Cardiac ventricle fibroblast (primary cell): ENCODE data around the gene ANAPC16.

DNA sequence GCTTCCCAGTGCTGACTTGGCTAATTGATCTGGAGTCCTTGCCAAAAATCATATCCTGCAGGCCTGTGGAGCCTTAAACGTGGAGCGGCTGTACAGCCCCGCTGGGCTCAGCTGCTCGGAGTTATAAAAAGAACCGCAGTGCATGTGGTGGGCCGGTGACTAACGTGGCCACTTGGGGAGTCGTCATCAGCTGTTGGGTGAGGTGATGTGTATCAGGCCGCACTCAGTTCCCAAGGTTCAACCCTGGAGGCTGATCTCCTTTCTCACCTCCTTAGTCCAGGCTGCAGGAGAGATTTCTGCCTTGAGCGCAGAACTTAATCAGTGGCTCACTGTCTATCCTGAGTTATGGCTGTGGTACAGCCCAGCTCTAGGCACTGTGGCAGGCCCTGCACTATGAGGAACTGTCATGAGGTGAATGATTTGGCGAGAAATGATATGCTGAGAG is 19.0 kb upstream of the ADAMTS14 start:
- RAMPAGE, long total RNA = no peak

GRCh38 chr10:70673076-70674330 is 1.2 kb downstream of the ADAMTS14 start:
- RAMPAGE, long total RNA = no peak

GRCh38 chr10:70753871-70754385 is 31.2 kb downstream of the TBATA start:
- RAMPAGE, long total RNA = no peak

DNA sequence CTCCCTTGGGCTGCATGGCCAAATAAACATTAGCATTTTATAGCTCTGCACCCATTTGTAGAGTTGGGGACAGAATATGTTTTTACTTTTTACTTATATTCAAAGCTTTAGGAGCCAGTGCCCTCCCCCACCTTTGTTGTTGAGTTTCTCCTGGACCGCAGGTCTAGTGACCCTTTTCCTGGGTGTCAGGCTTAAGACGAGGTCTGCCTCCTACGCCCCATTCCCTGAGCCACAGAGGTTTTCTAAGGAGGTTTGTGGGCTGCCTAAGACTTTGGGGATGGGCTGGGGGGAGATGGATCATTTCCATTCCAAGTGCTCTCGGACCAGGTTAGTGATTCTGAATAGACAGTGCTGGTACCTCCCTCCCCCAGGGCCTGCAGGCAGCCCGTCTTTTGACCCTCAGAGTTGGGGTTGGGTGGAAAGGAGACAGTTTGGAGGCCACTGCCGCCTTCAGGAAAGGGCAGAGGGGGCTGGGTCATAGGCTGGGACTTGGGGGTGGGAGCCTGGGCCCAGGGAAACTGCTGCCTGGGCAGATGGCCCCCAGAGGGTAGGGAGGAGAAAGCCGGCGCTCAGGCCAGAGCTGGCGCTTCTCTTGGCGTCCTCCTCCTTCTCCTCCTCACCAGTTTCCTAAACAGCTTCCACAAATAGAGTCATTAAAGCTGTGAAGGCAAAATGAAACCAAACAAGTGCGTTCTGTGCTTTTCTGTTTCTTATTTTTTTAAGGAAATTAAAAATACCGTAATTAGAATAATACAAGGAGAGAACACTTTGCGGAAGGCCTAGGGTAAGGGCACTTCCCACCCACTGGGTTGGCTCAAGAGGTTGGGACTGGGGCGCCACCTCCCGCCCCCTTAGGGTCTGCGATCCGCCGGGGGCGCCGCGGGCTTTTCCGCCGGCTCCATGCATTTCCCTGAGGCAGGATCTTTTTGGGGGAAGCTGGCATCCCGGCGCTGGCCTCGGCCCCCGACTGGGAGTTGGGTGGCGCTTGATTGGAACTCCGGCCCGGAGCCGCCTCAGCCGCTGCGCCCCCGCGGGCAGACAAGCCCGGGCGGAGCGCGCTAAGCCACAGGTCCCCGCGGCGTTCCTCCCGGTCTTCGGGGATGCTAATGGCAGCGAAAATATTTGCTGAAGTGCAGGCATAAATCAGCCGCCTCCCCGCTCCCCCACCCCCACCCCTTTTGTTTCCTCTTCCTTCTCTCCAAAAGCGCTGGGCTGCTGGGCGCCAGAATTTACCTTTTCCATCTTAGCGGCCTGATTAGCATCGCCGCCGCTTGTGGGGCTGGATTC is 4.6 kb downstream of the UNC5B start:
- RAMPAGE, long total RNA = no peak

GRCh38 chr10:71234001-71234263 is 21.6 kb downstream of the UNC5B start:
- RAMPAGE, long total RNA = no peak

- RAMPAGE, long total RNA = no peak
These were observed 47.6 kb downstream of the UNC5B start for GRCh38 chr10:71259864-71260563.

DNA sequence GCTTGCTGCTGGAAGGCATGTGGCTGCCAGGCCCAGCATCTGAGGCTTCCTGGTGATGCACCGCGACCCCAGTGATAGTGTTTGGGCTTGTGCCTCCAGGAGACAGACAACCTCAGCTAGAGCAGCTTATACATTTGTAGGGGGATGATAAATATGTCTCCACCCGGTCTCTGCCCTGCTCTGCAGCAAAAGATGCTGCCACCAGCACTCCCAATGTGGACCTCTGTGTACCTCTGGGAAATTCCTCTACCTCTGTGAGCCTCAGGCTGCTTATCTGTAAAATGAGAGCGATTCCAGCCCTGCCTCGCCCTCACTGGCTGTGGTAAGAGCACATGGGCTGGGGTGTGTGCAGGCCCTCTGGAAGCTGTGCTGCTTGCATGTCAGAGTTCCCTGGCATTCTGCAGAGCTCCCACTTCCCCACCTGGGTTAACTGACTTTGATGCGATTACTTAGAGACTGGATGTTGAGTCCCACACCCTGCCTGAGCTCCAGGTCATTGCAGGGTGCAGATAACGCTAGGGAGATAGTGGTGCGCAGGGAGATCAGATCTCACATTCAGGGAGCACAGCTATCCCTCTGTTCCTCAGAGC is 19.9 kb downstream of the SLC29A3 start:
- RAMPAGE, long total RNA = no peak

- RAMPAGE, long total RNA = no peak
These were observed 151.3 kb downstream of the CDH23 start for GRCh38 chr10:71547880-71548627.

- RAMPAGE, long total RNA = no peak
These were observed 17.6 kb upstream of the C10orf105 start for GRCh38 chr10:71737109-71737573.

DNA sequence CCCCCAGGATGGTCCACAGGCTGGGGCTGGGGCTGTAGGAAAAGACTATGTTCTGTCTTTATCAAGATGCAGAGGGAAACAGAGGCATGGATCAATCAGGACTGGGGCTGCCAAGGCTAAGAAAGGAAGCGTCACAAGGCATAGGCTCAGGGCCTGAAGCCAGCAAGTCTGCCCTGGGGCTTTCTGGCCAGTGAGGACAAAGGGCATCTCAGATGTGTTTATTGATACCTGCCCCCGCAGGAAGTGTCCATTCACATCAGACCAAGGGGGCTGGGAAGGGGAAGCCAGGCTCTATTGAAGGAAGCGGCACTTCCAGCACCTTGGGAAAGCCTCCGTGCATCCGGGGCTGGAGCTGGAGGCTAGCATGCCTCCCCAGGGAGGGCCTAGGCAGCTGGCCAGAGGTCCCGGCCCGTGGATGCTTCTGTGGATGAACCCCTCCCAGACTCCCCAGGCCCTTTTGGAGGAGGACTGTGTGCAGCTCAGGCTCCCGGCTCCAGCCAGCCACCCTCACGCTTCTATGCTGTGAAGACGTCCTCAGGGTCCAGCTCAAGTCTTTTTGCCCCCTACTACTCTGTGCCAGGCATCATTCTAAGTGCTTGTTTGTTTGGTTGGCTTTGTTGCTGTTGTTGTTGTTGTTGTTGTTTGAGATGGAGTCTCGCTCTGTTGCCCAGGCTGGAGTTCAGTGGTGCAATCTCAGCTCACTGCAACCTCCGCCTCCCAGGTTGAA is 5.6 kb downstream of the VSIR start:
- RAMPAGE, long total RNA = no peak

- RAMPAGE, long total RNA = no peak
These were observed 34.6 kb downstream of the PSAP start for GRCh38 chr10:71816126-71817079.

DNA sequence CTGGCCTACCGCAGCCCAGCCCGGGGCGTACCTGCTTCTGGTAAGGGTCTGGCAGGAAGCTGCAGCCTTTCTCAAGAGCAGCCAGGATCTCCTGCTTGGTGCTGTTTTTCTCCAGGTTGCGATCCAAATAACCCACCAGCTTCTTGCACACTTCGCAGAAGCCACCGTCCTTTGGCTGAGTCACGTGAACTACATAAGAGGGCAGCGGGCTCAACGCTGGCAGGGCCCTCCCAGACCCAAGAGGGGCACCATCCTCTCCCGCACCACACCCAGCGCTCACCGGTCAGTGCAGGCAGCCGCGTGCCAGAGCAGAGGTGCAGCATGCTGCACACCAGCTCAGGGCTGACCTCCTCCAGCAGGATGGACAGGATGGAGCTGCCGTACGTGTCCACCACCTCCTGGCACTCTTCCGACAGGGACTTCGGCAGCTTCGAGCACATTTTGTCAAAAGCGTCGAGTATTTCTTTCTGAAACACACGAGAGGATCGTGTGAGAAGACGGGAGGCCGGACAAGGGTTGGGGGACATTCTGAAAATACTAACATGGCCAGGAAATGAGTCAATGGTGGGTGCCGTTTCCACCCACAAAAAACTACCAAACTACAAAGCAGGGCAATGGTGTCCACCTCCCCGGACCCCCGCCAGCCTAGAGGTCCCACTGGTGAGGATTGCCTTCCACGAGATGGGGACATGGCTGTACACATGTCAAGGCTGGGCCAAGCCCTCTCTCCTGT is 31.5 kb downstream of the PSAP start:
- RAMPAGE, long total RNA = no peak

DNA sequence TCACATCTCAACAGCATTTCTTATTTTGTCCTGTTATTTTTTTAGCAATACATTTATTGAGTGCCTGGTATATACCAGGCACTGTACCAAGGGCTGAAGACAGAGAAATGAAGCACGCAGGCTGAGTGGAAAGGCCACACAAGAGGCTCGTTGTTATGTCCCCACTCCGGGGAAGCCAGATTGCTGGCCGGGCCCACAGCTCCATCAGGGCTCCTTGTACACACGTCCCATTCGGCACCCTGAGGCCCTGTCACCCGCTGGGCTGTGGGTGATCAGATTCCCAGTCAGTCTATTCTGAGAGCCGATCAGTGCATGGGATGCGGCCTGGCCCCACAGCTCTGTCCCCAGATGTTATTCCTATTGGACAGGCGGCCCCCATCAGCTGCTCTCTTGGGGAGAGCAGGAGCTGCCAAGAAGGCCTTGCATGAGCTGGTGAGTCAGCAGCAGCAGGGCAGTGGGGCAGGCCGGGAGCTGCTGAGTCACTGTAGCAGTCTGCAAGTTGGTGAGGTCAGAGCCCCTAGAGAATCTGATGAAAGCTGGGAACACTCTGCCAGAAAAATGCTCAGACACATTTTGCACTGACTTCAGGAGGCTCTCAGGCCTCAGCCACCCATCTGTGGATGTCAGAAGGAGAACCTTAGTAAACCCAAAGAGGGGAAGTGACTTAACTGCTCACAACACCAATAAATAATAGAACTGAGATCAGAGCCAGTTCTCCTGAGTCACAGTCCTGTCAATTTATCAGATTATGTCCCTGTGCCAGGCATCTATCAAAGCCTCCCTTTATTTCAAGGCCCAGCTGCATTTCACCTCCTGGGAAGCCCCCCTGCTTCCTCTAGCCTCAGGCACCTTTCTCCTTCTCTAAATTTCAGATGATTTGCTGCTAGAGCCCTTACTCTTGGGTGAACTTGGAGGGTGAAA is 9.4 kb upstream of the PSAP start:
- RAMPAGE, long total RNA = no peak

GRCh38 chr10:71985899-71986416 is 21.8 kb downstream of the CHST3 start:
- RAMPAGE, long total RNA = no peak

GRCh38 chr10:72012207-72012882 is 48.1 kb downstream of the CHST3 start:
- RAMPAGE, long total RNA = no peak

GRCh38 chr10:72037727-72038720 is 50.3 kb downstream of the SPOCK2 start:
- RAMPAGE, long total RNA = no peak

GRCh38 chr10:72067628-72068276 is 20.6 kb downstream of the SPOCK2 start:
- RAMPAGE, long total RNA = no peak

- RAMPAGE, long total RNA = no peak
These were observed 4.2 kb downstream of the SPOCK2 start for GRCh38 chr10:72084029-72084641.

DNA sequence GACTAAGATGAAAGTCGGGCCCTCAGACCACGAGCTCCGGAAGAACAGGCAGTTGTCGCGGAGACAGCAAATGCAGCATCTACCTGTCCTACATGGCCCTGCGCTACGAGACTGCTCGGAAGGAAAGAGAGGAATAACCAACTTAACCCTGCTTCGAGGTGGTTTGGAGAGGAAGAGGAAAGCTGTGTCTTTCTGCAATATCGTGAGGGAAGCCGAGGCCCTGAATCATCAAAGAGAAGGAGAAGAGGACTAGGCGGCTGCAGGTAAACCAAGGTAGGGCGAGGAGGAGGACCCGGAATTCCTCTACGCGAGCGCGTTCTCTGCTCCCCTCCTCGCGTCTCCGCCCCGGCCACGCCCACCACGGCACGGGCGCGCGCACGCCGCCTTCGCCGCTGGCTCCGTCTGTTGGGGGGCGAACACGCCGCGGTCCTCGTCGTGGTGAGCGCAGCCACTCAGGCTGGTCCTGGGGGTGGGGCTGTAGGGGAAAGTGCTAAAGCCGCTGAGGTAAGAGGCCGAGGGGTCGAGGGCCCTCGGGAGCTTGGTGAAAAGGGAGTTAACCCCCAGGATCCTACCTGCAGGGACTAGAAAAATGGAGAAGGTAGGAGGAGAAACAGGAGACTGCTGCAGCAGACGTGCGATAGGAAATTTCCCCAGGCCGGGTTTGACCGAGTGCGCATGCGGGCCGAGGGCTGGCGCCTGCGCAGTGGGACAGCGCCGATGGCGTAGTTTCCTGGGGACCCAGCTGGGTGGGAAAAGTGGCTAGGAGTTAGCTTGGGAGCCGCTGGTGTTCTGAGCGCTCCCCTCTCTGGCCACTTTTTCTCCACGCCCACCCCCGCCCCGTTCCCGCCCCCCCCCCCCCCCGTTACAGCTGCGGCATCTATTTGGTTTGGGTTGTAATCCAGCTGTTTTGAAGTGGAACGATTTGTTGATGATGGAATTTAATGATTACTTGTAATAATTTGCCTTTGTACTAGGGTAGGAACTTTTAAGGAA is at the start of gene ANAPC16:
Gene ANAPC16, plus strand, starts transcription at position 378 of the 993 bp plus-strand sequence.
- RAMPAGE, long total RNA = no peak

DNA sequence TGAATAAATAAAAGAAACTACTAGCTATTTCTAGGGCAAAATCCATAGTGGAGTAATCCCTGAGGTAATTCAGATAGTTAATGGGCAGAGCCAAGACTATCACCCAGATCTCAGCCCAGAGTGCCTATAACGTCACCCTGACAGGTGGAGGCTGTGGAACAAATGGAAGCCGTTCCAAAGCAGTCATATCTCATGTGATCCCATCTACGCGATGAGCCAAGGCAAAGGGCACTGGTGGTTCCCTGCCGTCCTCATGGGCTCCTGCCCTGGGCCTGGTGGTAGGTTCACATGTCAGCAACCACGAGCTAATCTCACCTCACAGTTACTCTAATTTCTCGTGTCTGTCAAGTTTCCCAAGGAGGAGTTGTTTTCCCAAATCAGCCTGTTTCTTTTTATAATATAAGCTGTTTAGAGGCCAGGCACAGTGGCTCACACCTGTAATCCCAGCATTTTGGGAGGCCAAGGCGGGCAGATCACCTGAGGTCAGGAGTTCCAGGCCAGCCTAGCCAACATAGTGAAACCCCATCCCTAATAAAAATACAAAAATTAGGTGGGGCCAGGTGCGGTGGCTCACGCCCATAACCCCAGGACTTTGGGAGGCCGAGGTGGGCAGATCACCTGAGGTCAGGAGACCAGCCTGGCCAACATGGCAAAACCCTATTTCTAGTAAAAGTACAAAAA is 22.5 kb upstream of the ASCC1 start:
- RAMPAGE, long total RNA = no peak